Keratinocyte (primary cell): Measurements from ENCODE around the genes MFRP and OAF.

DNA sequence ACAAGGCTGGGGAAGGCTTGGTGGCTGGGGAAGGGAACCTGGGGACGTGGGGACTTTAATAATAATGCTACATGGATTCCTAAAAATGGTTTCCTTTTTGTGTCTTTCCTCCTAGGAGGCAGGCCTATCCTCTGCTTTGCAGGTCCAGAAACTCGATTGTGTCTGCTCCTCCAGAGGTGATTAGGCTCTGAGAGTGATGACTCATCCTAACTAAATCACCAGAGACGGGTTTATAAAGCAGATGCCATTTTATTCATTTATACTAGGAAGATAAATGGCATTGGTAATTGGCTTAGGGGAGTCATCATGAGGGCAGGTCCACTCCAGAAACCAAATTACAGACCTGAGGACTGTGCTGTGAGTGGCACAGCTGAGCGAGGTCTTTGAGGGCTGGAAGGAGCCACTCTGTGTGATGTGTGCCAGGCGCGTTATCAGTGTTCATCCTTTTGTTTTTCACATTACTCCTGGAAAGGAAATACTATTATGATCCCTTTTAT is 7.0 kb downstream of the NLRX1 start:
CAGE:
- cytosol, long polyA minus RNA, result no peak
- cytosol, long polyA plus RNA, result no peak
- long polyA plus RNA, result no peak
- nucleus, long polyA minus RNA, result no peak
- nucleus, long polyA plus RNA, result no peak

DNA sequence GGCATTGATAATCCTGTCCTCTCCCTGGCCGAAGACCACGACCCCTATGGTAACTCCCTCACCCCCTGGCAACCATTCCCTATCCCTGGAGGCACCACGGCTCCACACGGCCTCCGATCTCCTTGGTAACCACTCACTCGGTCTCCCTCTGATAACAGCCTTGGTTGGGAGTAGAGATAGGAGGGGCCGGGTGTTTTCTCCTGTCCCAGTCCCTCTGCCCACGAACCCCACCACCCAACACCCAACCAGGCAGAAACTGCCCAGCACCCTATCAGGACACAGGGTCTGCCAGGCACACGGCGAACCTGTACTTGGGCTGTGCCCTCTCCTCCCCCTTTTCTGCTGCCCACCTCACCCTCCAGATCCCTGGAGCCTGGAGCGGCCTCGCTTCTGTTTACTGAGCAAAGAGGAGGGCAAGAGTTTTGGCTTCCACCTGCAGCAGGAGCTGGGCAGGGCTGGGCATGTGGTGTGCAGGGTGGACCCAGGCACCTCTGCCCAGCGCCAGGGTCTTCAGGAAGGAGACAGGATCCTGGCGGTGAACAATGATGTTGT is 918 bp downstream of the NHERF4 start:
CAGE:
- cytosol, long polyA minus RNA, result no peak
- cytosol, long polyA plus RNA, result no peak
- long polyA plus RNA, result no peak
- nucleus, long polyA minus RNA, result no peak
- nucleus, long polyA plus RNA, result no peak

DNA sequence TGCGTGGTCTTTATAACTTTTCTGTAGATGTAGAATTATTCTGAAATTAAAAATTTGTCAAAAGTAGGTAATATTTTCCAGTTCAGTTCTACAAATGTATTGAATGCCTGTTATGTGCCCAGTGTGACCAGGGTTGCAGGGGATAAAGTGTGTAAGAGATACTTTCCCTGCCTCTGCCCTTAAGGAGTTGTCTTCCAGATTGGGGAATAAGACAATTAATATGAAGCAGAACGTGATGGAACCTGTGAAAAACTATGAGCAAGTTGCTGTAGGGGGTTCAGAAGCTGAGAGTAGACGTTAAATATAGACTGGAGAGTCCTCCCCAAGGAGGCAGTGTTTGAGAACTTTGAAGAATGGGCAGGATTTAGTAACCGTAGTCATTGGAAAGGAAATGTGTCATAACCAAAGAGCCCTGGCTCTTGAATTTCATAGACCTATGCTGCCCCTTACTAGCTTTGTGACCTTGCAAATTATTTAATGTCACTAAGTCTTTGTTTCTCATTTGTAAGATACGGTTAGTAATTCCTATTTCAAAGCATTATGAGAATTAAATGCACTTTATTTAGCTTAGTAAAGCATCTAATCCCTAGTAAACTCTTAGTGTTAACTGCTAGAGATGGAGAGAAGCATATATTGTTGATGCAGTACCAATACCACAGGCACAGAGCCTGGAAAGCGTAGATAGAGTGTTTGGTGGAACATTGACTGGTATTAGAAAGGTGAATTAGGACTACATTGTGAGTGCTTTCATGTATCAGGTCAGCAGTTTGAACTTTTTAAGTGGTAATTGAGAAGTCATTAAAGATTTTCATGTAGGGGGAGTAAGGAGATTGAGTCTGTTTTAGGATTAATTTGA is 54.2 kb downstream of the MCAM start:
CAGE:
- cytosol, long polyA minus RNA, result no peak
- cytosol, long polyA plus RNA, result no peak
- long polyA plus RNA, result no peak
- nucleus, long polyA minus RNA, result no peak
- nucleus, long polyA plus RNA, result no peak

CAGE:
- cytosol, long polyA minus RNA, result no peak
- cytosol, long polyA plus RNA, result no peak
- long polyA plus RNA, result no peak
- nucleus, long polyA minus RNA, result no peak
- nucleus, long polyA plus RNA, result no peak
Measured at GRCh38 chr11:119319435-119319960, 2.6 kb upstream of the MCAM start.

CAGE:
- cytosol, long polyA minus RNA, result no peak
- cytosol, long polyA plus RNA, result no peak
- long polyA plus RNA, result no peak
- nucleus, long polyA minus RNA, result no peak
- nucleus, long polyA plus RNA, result no peak
Measured at GRCh38 chr11:119320222-119320563, 3.3 kb upstream of the MCAM start.

DNA sequence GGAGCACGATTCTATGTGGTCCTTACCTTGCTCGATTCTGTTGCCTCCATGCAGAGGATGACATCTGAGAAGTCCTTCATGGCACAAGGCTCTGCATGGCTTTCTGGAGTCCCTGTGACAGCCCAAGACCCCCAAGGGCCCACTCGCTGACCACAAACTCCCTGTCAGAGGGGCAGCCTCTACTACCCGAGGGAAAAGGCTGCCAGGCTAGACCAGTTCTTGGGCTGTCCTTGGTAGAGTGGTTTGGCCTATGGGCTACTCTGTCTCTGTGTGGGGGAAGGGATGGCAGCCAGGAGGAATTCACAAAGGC is at the start of gene MFRP:
Gene MFRP, minus strand, starts transcription at position 272 of the 310 bp plus-strand sequence.
CAGE:
- cytosol, long polyA minus RNA, result no peak
- cytosol, long polyA plus RNA, result no peak
- long polyA plus RNA, result no peak
- nucleus, long polyA minus RNA, result no peak
- nucleus, long polyA plus RNA, result no peak

GRCh38 chr11:119486079-119486334 is 63.0 kb upstream of the THY1 start:
CAGE:
- cytosol, long polyA minus RNA, result no peak
- cytosol, long polyA plus RNA, result no peak
- long polyA plus RNA, result no peak
- nucleus, long polyA minus RNA, result no peak
- nucleus, long polyA plus RNA, result no peak

DNA sequence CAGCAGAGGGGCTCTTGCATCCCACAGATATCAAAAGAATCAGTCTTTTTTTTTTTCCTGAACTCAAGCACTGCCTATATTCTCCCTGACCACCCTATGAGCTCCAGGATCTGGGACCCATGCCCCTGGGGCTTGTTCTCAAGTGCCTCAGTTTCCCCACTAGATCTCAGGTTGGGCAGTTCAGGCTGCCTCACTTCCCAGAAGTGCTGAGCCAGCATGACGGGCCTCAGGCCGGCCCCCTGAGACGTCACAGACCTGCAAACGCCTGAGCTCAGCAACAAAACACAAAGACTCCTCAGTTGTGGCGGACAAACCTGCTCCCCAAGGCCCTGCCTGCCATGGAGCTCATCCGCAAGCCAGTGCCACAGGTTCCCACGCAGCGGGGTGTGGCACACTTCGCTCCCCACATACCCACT is 45.3 kb downstream of the NECTIN1 start:
CAGE:
- cytosol, long polyA minus RNA, result no peak
- cytosol, long polyA plus RNA, result no peak
- long polyA plus RNA, result no peak
- nucleus, long polyA minus RNA, result no peak
- nucleus, long polyA plus RNA, result no peak

DNA sequence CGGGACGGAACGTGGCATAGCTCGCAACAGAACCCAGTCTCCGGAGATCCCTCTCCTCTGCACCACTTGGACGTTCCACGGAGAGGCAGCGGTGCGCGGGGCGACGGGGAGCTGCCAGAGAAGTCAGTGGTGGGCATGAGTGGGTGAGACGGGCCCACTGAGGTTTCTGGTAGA is 572 bp upstream of the NECTIN1 start:
CAGE:
- cytosol, long polyA minus RNA, result no peak
- cytosol, long polyA plus RNA, result no peak
- long polyA plus RNA, result no peak
- nucleus, long polyA minus RNA, result no peak
- nucleus, long polyA plus RNA, result no peak

GRCh38 chr11:119734677-119735105 is 5.7 kb upstream of the NECTIN1 start:
CAGE:
- cytosol, long polyA minus RNA, result no peak
- cytosol, long polyA plus RNA, result no peak
- long polyA plus RNA, result no peak
- nucleus, long polyA minus RNA, result no peak
- nucleus, long polyA plus RNA, result no peak

GRCh38 chr11:119739843-119740125 is 10.8 kb upstream of the NECTIN1 start:
CAGE:
- cytosol, long polyA minus RNA, result no peak
- cytosol, long polyA plus RNA, result no peak
- long polyA plus RNA, result no peak
- nucleus, long polyA minus RNA, result no peak
- nucleus, long polyA plus RNA, result no peak

DNA sequence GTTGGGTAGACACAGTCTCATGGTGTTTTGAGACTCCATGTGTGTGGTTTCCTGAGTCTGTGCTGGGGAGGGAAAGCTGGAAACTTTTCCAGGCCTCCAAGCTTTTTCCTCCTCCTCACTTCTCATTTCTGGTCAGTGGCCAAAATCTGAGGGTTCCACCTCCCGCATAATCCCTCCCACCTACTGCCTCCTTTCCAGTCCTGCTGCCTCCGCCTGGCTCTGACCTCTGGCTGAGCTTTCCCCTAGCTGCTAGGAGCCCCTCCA is 51.2 kb upstream of the NECTIN1 start:
CAGE:
- cytosol, long polyA minus RNA, result no peak
- cytosol, long polyA plus RNA, result no peak
- long polyA plus RNA, result no peak
- nucleus, long polyA minus RNA, result no peak
- nucleus, long polyA plus RNA, result no peak

CAGE:
- cytosol, long polyA minus RNA, result no peak
- cytosol, long polyA plus RNA, result no peak
- long polyA plus RNA, result no peak
- nucleus, long polyA minus RNA, result no peak
- nucleus, long polyA plus RNA, result no peak
Measured at GRCh38 chr11:119832589-119832955, 103.6 kb upstream of the NECTIN1 start.

CAGE:
- cytosol, long polyA minus RNA, result no peak
- cytosol, long polyA plus RNA, result no peak
- long polyA plus RNA, result no peak
- nucleus, long polyA minus RNA, result no peak
- nucleus, long polyA plus RNA, result no peak
Measured at GRCh38 chr11:119990275-119990703, 147.6 kb downstream of the TRIM29 start.

DNA sequence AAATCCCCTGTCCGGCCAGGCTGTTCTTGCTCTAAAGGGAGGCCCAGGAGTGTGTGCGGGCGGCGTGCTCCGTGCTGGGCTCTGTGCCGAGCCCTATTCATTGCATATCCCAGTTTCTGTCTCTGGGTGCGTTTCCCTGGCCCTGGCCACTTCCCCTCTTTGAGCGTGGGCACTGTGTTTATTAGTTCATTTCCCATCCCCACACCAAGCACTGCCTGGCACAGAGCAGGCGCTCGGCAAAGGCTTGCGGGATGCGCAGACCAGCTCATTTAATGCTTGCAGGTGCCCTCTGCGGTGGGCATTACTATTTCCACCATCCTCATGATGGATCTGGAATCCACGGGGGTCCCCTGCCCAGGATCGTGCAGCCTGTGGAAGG is 31.6 kb upstream of the TRIM29 start:
CAGE:
- cytosol, long polyA minus RNA, result no peak
- cytosol, long polyA plus RNA, result no peak
- long polyA plus RNA, result no peak
- nucleus, long polyA minus RNA, result no peak
- nucleus, long polyA plus RNA, result no peak

DNA sequence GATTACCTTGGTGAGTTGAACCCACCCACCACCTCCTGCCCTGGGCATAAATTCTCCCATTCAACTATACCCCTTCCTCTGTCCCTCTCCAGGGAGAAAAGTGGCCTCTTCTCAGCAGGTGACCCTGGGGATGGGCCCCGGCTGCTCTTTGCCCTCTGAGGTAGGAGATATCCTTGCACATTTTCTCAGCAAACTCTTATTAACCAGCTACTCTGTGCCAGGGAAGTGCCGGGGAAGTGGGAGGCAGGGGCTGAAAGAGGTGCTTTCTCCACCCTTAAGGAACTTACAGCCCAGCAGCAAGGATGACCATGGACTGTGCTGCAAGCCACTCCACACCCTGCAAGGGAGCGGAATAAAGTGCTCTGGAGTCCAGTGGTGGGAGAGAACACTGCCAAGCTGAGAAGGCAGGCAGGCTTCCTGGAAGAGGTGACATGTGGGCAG is 22.0 kb upstream of the OAF start:
CAGE:
- cytosol, long polyA minus RNA, result no peak
- cytosol, long polyA plus RNA, result no peak
- long polyA plus RNA, result no peak
- nucleus, long polyA minus RNA, result no peak
- nucleus, long polyA plus RNA, result no peak

CAGE:
- cytosol, long polyA minus RNA, result no peak
- cytosol, long polyA plus RNA, result no peak
- long polyA plus RNA, result no peak
- nucleus, long polyA minus RNA, result no peak
- nucleus, long polyA plus RNA, result no peak
Measured at GRCh38 chr11:120193036-120193783, 17.6 kb upstream of the OAF start.

DNA sequence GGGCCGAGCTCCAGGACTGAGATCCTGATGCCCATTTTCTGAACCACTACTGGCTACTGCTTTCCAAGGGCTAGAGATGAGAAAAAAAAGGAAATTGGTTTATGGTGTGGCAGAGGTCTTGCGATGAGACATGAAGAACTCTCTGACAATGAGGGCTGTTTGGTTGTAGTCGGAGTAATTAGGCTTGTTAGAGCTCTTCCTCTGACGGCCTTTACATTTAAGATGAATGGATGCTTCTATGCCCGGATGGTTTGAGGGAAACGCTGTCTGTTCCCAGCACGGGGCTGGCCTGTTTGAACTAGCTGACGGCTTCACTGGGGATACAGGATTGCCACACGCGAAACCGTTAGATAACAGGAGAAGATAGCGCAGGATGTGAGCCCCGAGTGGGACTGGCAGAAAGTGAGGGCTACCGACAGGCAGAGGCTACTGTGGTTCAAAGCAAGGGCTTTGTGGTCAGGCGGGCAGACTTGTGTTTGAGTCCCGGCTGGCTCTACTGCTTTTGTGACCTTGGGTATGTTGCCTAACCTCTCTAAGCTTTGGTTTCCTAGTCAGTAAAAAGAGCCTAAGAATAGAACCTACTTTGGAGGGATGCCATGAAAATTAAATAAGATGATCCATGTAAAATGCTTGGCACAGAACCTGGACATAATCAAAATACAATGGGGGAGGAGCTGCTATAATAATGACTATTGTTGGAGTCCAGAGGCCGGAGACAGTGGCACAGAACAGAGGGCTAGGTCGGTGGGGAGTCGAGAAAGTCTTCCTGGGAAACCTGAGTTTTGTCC is 2.8 kb upstream of the OAF start:
CAGE:
- cytosol, long polyA minus RNA, result no peak
- cytosol, long polyA plus RNA, result no peak
- long polyA plus RNA, result no peak
- nucleus, long polyA minus RNA, result no peak
- nucleus, long polyA plus RNA, result no peak

DNA sequence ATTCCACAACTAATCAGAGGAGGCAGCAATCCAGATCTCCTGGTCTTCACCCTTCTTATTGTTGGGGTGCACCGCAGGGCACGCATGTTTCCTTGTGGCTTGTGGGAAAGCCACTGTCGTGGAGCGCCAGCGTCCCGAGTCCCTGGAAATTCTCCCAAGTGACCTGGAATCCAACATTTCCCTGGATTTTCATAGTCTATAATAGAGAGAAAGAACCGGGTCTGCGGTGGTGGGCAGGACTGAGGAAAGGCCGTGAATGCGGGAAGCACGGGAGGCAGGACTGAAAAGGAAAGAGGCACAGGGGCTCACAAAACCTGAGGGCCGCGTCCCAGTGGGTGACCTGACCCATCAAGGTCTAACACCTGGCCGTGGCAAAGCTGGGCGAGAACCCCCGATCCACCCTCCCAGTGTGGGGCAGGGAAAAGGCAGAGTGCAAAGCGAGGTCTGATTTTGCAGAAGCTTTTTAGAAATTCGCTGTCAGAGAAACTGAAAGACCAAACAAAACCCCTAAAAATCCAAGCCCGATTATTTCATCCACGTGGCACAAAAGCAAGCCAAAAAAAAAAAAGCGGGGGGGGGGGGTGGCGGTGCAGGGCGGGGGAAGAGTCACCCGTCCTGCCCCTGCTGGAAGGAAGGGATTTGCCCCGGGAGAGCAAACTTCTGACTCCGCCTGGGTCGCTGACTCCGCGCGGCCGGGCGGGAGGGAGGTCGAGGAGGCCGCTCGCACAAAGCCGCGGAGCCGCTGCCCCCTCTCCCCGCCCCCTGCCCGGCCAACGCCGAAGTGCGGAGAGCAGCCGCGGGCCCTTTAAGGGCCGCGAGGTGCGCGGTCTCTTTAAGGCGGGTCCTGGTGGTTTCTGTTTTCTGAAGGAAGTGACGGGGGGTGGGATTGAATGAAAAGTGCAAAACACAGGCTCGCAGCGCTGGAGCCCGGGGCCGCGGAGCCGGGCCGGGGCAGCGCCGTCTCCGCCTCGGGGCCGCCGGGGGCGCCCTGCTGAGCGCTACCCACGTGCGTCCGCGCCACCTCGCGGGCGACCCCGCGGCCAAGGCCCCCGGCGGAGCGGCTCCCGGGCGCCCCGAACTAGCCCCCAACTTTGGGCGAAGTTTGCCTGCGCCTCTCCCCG is at the start of gene OAF:
Gene OAF, plus strand, starts transcription at position 920 of the 1,121 bp plus-strand sequence.
CAGE:
- cytosol, long polyA minus RNA, result start-site peak on the plus strand centred at position 894 of the sequence, 20 bp wide, 59 reads
- cytosol, long polyA plus RNA, result no peak
- long polyA plus RNA, result start-site peak on the plus strand centred at position 891 of the sequence, 6 bp wide, 182 and 126 reads in 2 replicates
- nucleus, long polyA minus RNA, result no peak
- nucleus, long polyA plus RNA, result start-site peak on the plus strand centred at position 890 of the sequence, 15 bp wide, 155 and 128 reads in 2 replicates

CAGE:
- cytosol, long polyA minus RNA, result no peak
- cytosol, long polyA plus RNA, result no peak
- long polyA plus RNA, result no peak
- nucleus, long polyA minus RNA, result no peak
- nucleus, long polyA plus RNA, result no peak
Measured at GRCh38 chr11:120212598-120213209, 1.9 kb downstream of the OAF start.